K562 (cell line): Measurements from ENCODE around the genes ATRX, MAGT1 and KLHL4.

- RAMPAGE, long total RNA, result no peak
- RRBS, result no CpG with 5 or more reads among the region's 68 CpGs
PRO-cap:
- standard, result bidirectional peak, plus-strand start at chrX:77786315, minus-strand start at chrX:77786205
- CoPRO, capped RNA only, 2 experiments, result peak in 1 of 2 experiments; most common plus-strand start chrX:77786315 (in 1); most common minus-strand start chrX:77786205 (in 1)
- CoPRO, capped and uncapped RNA, 2 experiments, result peak in 2 of 2 experiments; most common plus-strand start chrX:77786318 (in 1); most common minus-strand start chrX:77786177 (in 1)
- CoPRO, uncapped RNA only, 2 experiments, result peak in 2 of 2 experiments; most common plus-strand start chrX:77786226 (in 1); most common minus-strand start chrX:77786182 (in 2)
CAGE:
- cytosol, long polyA plus RNA, result no peak
- long polyA plus RNA, result start-site peak on the minus strand at chrX:77786105-77786269, 80 and 137 reads in 2 replicates
- nucleolus, long total RNA, result no peak
- nucleus, long polyA plus RNA, result start-site peak on the minus strand at chrX:77786208-77786229, 386 and 262 reads in 2 replicates
Measured at GRCh38 chrX:77785342-77786676, at the start of gene ATRX. TSS of gene ATRX (minus strand) at chrX:77786216.

GRCh38 chrX:77822532-77823214 is 36.7 kb upstream of the ATRX start:
- RAMPAGE, long total RNA, result no peak
- RRBS, result no CpG with 5 or more reads among the region's 10 CpGs
PRO-cap:
- standard, result no peak
- CoPRO, capped RNA only, 2 experiments, result no peak in any of the 2 experiments
- CoPRO, capped and uncapped RNA, 2 experiments, result no peak in any of the 2 experiments
- CoPRO, uncapped RNA only, 2 experiments, result no peak in any of the 2 experiments
CAGE:
- cytosol, long polyA plus RNA, result no peak
- long polyA plus RNA, result no peak
- nucleolus, long total RNA, result no peak
- nucleus, long polyA plus RNA, result no peak

DNA sequence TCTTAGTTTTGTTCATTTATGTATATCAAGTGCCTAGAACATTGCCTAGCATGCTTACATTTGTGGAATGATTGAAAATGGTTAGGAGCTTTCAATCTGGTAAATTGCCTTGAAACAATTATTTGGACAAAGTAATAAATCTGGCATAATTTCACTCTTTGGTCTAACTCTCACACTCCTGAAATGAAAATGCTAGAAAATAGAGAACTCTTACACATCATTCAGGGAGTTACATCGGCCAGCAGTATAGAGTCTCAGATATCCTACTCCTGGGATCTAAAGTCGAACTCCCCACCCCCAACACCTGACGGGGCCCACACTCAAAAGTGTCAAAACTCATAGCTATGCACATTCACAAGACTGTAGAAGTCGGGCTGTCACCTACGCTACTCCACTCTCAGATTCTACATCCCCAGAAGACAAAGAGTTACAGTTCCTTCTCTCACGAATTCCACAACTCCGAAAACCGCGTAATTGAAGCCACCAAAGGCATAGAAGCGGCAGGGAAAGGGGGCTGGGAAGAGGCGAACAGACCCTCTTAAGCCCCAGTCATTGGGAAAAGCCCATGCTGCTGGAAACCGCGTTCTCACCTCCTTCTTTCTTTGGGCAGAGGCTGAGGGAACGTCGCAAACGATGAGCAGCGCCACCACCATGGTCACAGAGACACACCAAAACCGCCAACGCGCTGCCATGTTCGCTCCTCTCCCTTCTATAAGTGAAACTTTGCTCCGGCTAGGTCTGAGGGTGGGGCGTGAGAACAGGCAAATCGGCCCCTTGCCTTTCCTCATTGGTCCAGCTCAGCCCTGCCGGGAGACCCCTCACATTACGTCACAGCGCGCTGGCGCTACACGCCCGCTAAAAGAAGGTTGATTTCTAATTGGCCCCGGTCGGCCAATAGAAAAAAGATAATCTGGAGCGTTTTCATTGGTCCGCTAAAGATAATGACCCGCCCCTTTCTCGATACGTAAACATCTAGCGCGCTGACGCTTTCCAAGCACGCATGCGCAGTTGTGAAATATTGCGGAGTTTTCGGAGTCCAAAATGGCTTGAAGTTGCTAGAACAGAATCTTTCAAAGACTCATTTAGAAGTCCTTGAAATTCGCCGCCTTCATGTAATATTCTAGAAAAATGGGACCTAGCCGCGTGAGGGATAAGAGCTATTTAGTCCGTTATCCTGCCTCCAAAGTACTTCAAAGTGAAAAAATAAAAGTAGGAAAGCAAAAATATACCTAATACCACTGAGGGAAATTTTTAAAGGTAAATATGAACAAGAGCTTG is at the start of gene MAGT1:
Gene MAGT1, minus strand, starts transcription at position 717 of the 1,278 bp plus-strand sequence.
- RAMPAGE, long total RNA, result no peak
- RRBS, result 3% methylated on average over 8 of the region's 50 CpGs
PRO-cap:
- standard, result bidirectional peak, plus-strand start at position 1,018 of the sequence, minus-strand start at position 713 of the sequence
- CoPRO, capped RNA only, 2 experiments, result peak in 2 of 2 experiments; most common plus-strand start position 1,018 of the sequence (in 2); most common minus-strand start position 717 of the sequence (in 2)
- CoPRO, capped and uncapped RNA, 2 experiments, result peak in 2 of 2 experiments; most common plus-strand start position 1,018 of the sequence (in 2); most common minus-strand start position 687 of the sequence (in 2)
- CoPRO, uncapped RNA only, 2 experiments, result peak in 1 of 2 experiments; most common plus-strand start position 993 of the sequence (in 1); most common minus-strand start position 701 of the sequence (in 1)
CAGE:
- cytosol, long polyA plus RNA, result start-site peak on the minus strand centred at position 706 of the sequence, 17 bp wide, 90 and 97 reads in 2 replicates
- long polyA plus RNA, result start-site peak on the minus strand centred at position 720 of the sequence, 42 bp wide, 60 and 414 reads in 2 replicates
- nucleolus, long total RNA, result no peak
- nucleus, long polyA plus RNA, result no peak

DNA sequence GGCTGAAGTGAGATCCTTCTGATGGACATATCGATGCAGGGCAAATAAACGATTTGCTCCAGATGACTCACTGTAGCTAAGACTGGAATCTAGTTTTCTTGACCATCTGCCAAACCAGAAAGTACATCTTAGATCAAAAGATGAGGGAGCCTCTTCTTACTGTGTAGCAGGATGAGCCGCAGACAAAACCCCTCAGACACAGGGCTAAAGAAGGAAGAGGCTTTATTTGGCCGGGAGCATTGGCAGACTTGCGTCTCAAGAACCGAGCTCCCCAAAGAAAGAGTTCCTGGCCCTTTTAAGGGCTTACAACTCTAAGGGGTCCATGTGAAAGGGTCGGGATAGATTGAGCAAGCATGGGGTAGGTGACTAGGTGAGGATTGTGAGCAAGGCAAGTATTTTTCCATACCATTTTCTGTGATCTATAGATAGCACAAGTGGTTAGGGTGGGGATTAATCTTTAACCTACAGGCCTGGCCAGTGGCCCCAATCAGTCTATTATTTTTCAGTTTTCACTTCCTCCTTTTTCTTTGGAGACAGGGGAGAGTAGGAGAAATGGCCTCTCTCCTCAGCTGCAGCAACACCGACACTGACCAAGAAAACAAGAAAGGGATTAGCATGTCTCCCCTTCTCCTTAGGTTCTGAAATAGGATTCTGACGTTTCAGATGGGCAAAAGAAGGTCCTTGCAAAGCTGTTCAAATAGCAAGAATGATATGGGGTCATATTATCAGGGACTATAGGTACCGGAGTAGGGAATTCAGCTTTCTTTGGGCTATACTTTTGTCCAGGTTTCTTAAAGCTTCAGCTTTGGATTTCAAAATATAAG is 34.9 kb upstream of the PGK1 start:
- RAMPAGE, long total RNA, result no peak
- RRBS, result no CpG with 5 or more reads among the region's 10 CpGs
PRO-cap:
- standard, result no peak
- CoPRO, capped RNA only, 2 experiments, result no peak in any of the 2 experiments
- CoPRO, capped and uncapped RNA, 2 experiments, result no peak in any of the 2 experiments
- CoPRO, uncapped RNA only, 2 experiments, result no peak in any of the 2 experiments
CAGE:
- cytosol, long polyA plus RNA, result no peak
- long polyA plus RNA, result no peak
- nucleolus, long total RNA, result no peak
- nucleus, long polyA plus RNA, result no peak

DNA sequence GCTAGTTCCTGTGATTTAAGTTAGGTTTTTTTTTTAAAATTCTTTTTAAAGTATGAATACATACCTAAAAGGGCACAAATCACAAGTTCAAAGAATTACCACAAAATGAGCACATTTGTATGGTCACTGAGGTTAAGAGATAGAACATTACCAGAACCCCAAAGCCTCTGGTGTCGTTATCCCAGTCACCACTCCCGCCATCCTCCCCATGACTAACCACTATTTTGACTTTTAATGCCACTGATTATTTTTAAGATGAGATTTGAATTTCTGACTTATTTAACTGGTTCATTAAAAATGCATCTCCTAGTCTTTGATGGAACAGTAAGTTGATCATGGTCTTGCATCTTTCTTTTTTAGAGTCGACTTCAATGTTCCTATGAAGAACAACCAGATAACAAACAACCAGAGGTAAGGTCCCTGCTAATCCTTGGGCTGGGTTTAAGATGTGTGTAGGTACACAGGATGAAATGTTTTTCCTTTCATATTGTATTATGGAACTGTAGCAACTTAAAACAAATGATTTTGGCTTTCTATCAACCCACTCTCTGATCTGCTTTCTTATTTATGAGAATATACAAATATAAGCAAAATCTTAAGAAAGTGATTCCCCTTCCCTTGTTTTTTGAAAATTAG is 5.6 kb downstream of the PGK1 start:
- RAMPAGE, long total RNA, result no peak
- RRBS, result no CpG with 5 or more reads among the region's 3 CpGs
PRO-cap:
- standard, result no peak
- CoPRO, capped RNA only, 2 experiments, result no peak in any of the 2 experiments
- CoPRO, capped and uncapped RNA, 2 experiments, result no peak in any of the 2 experiments
- CoPRO, uncapped RNA only, 2 experiments, result no peak in any of the 2 experiments
CAGE:
- cytosol, long polyA plus RNA, result no peak
- long polyA plus RNA, result no peak
- nucleolus, long total RNA, result no peak
- nucleus, long polyA plus RNA, result no peak

DNA sequence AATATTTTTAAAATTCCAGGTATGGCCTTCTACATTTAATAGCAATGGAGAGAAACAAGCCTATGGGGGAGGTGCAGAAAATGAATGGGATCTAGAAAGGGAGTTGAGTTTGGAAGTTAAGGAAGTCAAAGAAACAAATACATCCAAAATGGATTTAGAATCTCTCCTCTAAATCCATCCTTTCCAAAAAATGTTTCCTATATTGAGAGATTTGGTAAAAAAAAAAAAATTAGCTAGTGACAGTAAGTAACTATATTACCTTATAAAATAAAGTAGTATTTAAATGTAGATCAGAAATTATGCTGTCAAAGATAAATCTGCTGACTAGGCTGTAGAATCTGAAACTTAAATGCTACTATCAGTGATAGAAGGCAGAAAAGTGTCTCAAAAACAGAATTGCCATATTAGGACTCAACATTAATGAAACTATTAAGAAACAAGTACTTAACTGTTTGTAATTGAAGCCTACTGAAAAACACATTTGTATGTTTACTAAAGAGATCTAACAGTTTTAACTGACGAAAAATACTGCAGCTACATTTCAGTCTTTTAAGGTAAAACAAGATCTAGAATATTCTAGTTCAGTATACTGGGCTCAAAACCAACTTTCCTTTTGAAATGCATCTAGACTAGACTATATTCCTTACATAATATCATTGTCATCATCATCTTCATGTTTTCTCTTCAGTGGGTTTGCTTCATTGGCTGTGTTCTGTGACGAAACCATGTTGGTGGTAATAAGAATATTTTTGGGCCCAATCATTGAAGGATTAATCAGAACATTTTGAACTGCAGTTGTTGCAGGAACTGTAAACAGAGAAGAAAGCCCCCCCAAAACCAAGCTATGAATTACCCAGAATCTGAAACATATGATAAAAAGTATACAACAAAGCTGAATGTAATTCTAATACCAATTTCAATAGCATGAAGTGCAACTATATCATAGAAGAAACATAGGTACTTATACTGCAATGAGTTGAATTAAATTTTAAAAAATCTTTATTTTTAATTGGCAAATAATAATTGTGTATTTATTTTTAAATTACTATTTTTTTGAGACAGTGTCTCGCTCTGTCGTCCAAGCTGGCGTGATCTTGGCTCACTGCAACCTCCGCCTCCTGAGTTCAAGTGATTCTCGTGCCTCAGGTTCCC is 8.1 kb downstream of the TAF9B start:
- RAMPAGE, long total RNA, result no peak
- RRBS, result no CpG with 5 or more reads among the region's 7 CpGs
PRO-cap:
- standard, result no peak
- CoPRO, capped RNA only, 2 experiments, result no peak in any of the 2 experiments
- CoPRO, capped and uncapped RNA, 2 experiments, result no peak in any of the 2 experiments
- CoPRO, uncapped RNA only, 2 experiments, result peak in 2 of 2 experiments; most common plus-strand start position 334 of the sequence (in 1); most common minus-strand start position 192 of the sequence (in 1)
CAGE:
- cytosol, long polyA plus RNA, result no peak
- long polyA plus RNA, result no peak
- nucleolus, long total RNA, result no peak
- nucleus, long polyA plus RNA, result no peak

DNA sequence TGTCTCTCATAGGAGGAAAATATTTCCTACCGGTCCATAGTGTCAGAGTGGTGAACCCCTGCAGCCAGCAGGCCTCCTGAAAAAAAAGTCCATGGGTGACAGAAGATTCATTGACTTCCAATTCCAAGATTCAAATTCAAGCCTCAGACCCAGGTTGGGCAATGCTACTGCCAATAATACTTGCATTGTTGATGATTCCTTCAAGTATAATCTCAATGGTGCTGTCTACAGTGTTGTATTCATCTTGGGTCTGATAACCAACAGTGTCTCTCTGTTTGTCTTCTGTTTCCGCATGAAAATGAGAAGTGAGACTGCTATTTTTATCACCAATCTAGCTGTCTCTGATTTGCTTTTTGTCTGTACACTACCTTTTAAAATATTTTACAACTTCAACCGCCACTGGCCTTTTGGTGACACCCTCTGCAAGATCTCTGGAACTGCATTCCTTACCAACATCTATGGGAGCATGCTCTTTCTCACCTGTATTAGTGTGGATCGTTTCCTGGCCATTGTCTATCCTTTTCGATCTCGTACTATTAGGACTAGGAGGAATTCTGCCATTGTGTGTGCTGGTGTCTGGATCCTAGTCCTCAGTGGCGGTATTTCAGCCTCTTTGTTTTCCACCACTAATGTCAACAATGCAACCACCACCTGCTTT is 7.4 kb downstream of the LPAR4 start:
- RAMPAGE, long total RNA, result no peak
- RRBS, result no CpG with 5 or more reads among the region's 7 CpGs
PRO-cap:
- standard, result no peak
- CoPRO, capped RNA only, 2 experiments, result no peak in any of the 2 experiments
- CoPRO, capped and uncapped RNA, 2 experiments, result no peak in any of the 2 experiments
- CoPRO, uncapped RNA only, 2 experiments, result no peak in any of the 2 experiments
CAGE:
- cytosol, long polyA plus RNA, result no peak
- long polyA plus RNA, result no peak
- nucleolus, long total RNA, result no peak
- nucleus, long polyA plus RNA, result no peak

DNA sequence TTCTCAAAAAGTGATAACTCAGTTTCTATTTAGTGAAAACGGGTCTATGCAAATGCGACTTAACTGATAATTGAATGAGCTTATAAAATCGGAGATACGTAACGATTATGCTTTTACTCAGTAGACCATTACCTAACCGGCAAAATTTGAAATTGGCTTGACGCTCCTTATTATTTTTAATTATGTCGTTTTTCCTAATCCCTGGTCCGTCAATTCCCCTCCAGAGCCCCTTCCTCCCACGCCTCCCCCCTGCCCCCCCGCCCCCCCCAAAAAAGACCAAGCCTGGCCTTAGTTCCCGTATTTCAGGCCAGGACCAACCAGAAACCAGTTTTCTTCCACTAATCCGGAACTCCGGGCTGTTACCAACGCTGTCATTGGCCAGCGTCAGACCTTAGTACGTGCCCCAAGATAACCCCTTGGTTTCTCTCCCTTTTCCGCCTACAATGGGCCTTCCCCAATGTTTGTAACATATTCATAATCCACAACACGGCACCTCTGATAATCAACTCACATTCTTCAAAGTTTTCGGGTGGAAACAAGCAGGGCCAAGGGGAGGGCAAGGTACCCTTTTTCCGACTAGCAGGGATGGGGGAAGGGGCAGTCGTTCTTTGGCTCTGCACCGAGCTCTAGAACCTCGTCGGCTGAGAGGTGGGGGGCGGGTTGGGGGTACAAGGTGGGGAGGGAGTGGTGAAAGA is 1.7 kb downstream of the BRWD3 start:
- RAMPAGE, long total RNA, result no peak
- RRBS, result no CpG with 5 or more reads among the region's 26 CpGs
PRO-cap:
- standard, result bidirectional peak, plus-strand start at position 387 of the sequence, minus-strand start at position 244 of the sequence
- CoPRO, capped RNA only, 2 experiments, result no peak in any of the 2 experiments
- CoPRO, capped and uncapped RNA, 2 experiments, result no peak in any of the 2 experiments
- CoPRO, uncapped RNA only, 2 experiments, result no peak in any of the 2 experiments
CAGE:
- cytosol, long polyA plus RNA, result no peak
- long polyA plus RNA, result no peak
- nucleolus, long total RNA, result no peak
- nucleus, long polyA plus RNA, result no peak

DNA sequence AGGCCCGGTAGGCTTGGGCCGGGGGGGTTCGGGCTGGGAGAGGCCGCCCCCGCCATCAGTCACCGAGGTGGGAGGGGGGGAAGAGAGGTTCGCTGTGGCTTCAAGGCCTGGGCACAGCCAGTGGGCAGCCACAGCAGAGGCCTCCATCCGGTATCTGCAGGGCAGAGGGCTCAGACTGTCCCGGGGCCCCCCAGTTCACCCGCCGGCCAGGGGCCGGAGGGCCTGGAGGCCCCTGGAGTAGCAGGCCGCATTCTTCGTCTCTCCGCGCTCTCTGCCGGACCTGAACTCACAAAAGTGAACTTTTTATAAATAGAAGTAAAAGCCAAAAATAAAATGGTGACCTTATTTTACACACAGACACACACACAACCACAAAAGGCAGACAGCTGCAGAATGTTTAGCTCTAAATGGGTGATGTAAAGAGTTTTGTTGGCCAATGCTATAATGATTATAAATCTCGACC is 194.3 kb upstream of the BRWD3 start:
- RAMPAGE, long total RNA, result no peak
- RRBS, result 8% methylated on average over 7 of the region's 18 CpGs
PRO-cap:
- standard, result no peak
- CoPRO, capped RNA only, 2 experiments, result no peak in any of the 2 experiments
- CoPRO, capped and uncapped RNA, 2 experiments, result no peak in any of the 2 experiments
- CoPRO, uncapped RNA only, 2 experiments, result no peak in any of the 2 experiments
CAGE:
- cytosol, long polyA plus RNA, result no peak
- long polyA plus RNA, result no peak
- nucleolus, long total RNA, result no peak
- nucleus, long polyA plus RNA, result no peak

- RAMPAGE, long total RNA, result no peak
- RRBS, result no CpG with 5 or more reads among the region's 2 CpGs
PRO-cap:
- standard, result no peak
- CoPRO, capped RNA only, 2 experiments, result no peak in any of the 2 experiments
- CoPRO, capped and uncapped RNA, 2 experiments, result no peak in any of the 2 experiments
- CoPRO, uncapped RNA only, 2 experiments, result peak in 1 of 2 experiments; most common minus-strand start chrX:81115053 (in 1)
CAGE:
- cytosol, long polyA plus RNA, result no peak
- long polyA plus RNA, result start-site peak on the minus strand at chrX:81114770-81115233, 1,022 and 1,253 reads in 2 replicates
- nucleolus, long total RNA, result no peak
- nucleus, long polyA plus RNA, result start-site peak on the minus strand at chrX:81114964-81115079, 24 and 151 reads in 2 replicates
Measured at GRCh38 chrX:81114691-81115378, 86.9 kb downstream of the HMGN5 start.

- RAMPAGE, long total RNA, result no peak
- RRBS, result no CpG with 5 or more reads among the region's 24 CpGs
PRO-cap:
- standard, result no peak
- CoPRO, capped RNA only, 2 experiments, result no peak in any of the 2 experiments
- CoPRO, capped and uncapped RNA, 2 experiments, result no peak in any of the 2 experiments
- CoPRO, uncapped RNA only, 2 experiments, result no peak in any of the 2 experiments
CAGE:
- cytosol, long polyA plus RNA, result no peak
- long polyA plus RNA, result no peak
- nucleolus, long total RNA, result no peak
- nucleus, long polyA plus RNA, result no peak
Measured at GRCh38 chrX:81120651-81121494, 80.8 kb downstream of the HMGN5 start.

- RAMPAGE, long total RNA, result no peak
- RRBS, result no CpG with 5 or more reads among the region's 2 CpGs
PRO-cap:
- standard, result no peak
- CoPRO, capped RNA only, 2 experiments, result no peak in any of the 2 experiments
- CoPRO, capped and uncapped RNA, 2 experiments, result no peak in any of the 2 experiments
- CoPRO, uncapped RNA only, 2 experiments, result no peak in any of the 2 experiments
CAGE:
- cytosol, long polyA plus RNA, result no peak
- long polyA plus RNA, result no peak
- nucleolus, long total RNA, result no peak
- nucleus, long polyA plus RNA, result no peak
Measured at GRCh38 chrX:81238420-81238650, 36.4 kb downstream of the SH3BGRL start.

DNA sequence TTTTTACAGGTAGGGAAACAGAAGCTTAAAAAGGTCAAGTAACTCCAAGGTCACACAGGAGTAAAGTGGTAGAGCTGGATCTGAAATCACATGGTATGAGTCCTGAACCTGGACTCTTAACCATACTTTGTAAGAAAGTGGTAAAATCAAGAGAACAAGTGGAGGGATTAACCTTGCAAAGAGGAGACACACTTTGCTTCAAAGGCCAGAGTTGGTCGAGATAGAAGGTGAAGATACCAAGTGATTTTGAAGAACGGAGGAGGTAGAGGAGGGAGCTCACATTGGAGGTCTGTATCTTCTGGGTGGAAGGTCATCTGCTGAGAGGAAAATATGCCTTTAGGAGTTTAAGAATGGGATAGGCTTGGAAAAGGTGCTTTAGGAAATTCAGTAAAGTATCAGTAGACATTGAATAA is 3.1 kb downstream of the APOOL start:
- RAMPAGE, long total RNA, result no peak
- RRBS, result no CpG with 5 or more reads among the region's 2 CpGs
PRO-cap:
- standard, result no peak
- CoPRO, capped RNA only, 2 experiments, result no peak in any of the 2 experiments
- CoPRO, capped and uncapped RNA, 2 experiments, result no peak in any of the 2 experiments
- CoPRO, uncapped RNA only, 2 experiments, result no peak in any of the 2 experiments
CAGE:
- cytosol, long polyA plus RNA, result no peak
- long polyA plus RNA, result no peak
- nucleolus, long total RNA, result no peak
- nucleus, long polyA plus RNA, result no peak

DNA sequence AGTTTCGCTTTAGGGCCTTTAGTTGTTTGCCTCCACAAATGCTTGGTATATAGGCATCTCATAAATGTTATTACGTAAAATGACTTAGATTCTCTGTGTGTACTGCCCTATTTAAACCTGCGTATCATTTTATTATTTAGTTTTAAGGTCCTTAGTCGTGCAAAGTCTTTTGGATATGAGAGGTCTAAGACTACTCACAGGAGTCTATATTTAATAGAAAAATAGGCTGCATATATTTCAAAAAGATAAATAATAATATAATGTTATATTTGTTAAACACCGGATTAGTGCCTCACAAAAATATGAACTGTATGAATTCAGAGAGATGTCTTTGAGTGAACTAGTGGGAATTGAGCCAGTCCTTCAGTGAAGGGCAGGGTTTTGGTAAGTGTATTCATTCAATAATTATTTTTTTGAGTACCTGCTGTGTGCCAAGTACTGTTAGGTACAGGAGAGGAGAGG is 27.6 kb downstream of the APOOL start:
- RAMPAGE, long total RNA, result no peak
- RRBS, result no CpG with 5 or more reads among the region's 5 CpGs
PRO-cap:
- standard, result no peak
- CoPRO, capped RNA only, 2 experiments, result no peak in any of the 2 experiments
- CoPRO, capped and uncapped RNA, 2 experiments, result no peak in any of the 2 experiments
- CoPRO, uncapped RNA only, 2 experiments, result no peak in any of the 2 experiments
CAGE:
- cytosol, long polyA plus RNA, result no peak
- long polyA plus RNA, result no peak
- nucleolus, long total RNA, result no peak
- nucleus, long polyA plus RNA, result no peak

GRCh38 chrX:86002585-86002874 is 44.8 kb downstream of the CHM start:
- RAMPAGE, long total RNA, result no peak
- RRBS, result no CpG with 5 or more reads among the region's 7 CpGs
PRO-cap:
- standard, result bidirectional peak, plus-strand start at chrX:86002798, minus-strand start at chrX:86002699
- CoPRO, capped RNA only, 2 experiments, result no peak in any of the 2 experiments
- CoPRO, capped and uncapped RNA, 2 experiments, result no peak in any of the 2 experiments
- CoPRO, uncapped RNA only, 2 experiments, result no peak in any of the 2 experiments
CAGE:
- cytosol, long polyA plus RNA, result no peak
- long polyA plus RNA, result no peak
- nucleolus, long total RNA, result no peak
- nucleus, long polyA plus RNA, result no peak

DNA sequence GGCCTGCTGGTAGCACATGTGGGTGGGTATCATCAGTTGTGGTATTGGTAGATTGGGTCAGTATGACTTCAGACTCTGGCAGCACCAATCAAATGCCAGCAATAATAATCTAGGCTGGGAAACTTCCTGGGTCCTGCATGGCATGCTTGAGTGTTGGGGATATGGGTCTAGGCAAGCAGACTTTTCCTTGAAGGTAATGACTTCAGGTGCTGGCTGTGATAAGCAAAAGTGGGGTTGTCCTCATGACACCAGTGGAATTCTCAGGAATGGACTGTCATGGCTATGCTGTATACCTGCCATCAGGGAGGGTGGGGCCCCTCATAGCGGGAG is 577.5 kb downstream of the DACH2 start:
- RAMPAGE, long total RNA, result no peak
- RRBS, result no CpG with 5 or more reads among the region's 1 CpG
PRO-cap:
- standard, result no peak
- CoPRO, capped RNA only, 2 experiments, result no peak in any of the 2 experiments
- CoPRO, capped and uncapped RNA, 2 experiments, result no peak in any of the 2 experiments
- CoPRO, uncapped RNA only, 2 experiments, result no peak in any of the 2 experiments
CAGE:
- cytosol, long polyA plus RNA, result no peak
- long polyA plus RNA, result no peak
- nucleolus, long total RNA, result no peak
- nucleus, long polyA plus RNA, result no peak

- RAMPAGE, long total RNA, result no peak
- RRBS, result no CpG with 5 or more reads among the region's 16 CpGs
PRO-cap:
- standard, result no peak
- CoPRO, capped RNA only, 2 experiments, result no peak in any of the 2 experiments
- CoPRO, capped and uncapped RNA, 2 experiments, result no peak in any of the 2 experiments
- CoPRO, uncapped RNA only, 2 experiments, result no peak in any of the 2 experiments
CAGE:
- cytosol, long polyA plus RNA, result no peak
- long polyA plus RNA, result no peak
- nucleolus, long total RNA, result no peak
- nucleus, long polyA plus RNA, result no peak
Measured at GRCh38 chrX:87517283-87518359, at the start of gene KLHL4. TSS of gene KLHL4 (plus strand) at chrX:87517802.